Bronchus (tissue), 1 donor: ENCODE measurements around a stretch of chr7.

GRCh38 chr7:100967389-100968458 lies 1.6 kb upstream of the MUC12 start:
- PRO-cap: no peak

- PRO-cap: no peak
These were observed 9.1 kb downstream of the TRIM56 start for GRCh38 chr7:101094401-101094663.

DNA sequence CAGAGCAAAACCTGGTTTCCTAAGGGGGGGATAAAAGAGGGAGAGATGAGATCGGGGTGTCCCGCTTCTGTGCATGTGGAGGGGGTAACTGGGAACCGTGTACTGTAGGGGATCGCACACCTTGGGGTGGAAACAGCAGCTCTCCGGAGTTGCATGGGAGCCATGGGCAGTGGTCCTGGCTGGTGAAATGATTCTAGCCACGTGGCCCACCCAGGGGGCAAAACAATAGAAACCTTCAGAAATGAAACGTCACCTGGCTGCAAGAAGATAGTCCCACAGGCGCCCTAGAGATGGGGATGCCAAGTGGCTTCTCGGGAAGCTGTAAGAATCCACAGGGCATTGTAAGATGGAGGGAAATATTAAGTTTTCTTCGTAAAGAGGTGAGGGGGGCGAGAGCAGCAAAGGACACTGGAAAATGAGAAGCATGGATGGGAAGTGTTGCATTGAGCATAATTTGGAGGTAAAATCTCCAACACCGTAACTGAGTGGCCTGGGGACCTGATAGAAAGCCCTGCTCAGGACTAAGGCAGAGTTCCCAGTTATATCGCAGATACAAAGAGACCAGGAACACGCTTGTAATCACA lies 10.2 kb downstream of the TRIM56 start:
- PRO-cap: no peak

DNA sequence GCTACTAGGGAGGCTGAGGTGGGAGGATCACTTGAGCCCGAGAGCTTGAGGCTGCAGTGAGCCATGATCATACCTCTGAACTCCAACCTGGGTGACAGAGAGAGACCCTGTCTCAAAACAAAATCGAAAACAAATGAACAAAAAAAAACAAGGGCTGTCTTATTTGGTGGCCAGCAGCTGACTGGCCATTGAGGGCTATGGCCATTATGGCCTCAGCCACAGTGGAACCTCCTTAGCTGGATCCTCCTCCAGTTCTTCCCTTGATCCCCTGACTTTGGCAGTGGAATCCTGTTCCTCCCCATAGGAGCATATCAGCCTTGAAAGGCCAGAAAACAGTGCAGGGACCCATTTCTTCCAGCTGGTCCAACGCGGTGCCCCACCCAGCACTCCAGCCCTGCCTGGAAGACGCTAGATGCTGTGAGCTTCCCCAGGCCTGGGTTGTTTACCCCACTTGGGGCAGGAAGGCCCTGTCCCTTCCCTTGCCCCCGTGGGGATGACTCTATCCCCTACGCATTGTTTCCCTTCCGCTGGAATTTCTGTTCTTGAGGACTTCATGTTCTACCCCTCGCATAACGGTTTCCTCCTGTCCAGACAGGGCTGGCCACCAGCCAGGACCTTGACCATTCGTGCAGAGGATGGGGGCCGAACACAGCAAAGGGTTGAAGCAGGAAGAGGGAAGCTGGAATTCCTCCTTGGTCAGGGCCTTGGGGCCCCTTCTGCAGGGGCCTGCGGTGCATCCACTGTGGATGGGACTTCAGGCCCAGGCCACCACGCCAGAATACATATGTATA lies 14.8 kb upstream of the SERPINE1 start:
- PRO-cap: no peak

DNA sequence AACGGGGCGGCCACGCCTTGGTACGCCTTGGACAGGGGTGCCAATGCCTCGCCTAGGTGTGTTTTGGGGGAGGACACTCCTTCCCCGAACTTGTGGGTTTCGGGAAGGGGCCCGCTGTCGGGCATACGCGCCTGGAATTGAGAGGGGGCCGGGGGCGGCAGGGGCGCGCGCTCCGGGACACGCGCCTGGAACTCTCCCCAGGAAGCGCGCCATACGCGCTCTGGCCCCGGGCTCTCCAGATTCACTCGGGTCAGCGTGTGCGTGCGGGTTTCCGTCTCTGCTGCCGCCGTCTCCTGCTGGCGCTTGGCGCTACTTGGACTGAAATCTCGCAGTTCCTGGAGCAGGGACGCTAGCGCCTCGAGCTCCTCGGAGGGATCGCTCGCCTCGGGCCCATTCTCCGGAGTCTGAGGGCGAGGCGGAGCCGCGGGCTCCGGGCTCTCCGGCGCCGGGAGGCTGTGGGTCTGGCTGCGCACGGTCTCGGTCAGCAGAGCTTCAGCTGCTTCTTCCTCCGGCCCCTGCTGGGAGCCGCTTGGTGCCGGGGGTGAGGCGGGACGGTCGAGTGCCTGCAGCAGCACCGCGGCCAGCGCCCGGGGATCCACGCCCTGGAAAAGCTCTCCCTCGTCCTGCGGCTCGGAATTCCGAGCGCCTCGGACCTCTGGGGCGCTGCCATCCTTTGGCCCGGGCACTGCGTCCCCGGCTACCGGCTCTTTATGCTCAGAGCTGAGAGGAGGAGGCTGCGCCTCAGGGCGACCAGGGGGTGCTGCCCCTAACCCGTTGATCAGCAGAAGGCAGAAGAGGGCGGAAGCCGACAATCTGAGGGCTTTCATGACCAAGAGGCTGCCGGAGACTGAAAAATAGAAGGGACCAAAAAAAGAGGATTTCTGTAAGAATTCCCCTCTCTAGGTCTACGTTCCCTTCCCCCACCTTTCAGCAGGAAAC lies 1.1 kb downstream of the VGF start:
- PRO-cap: no peak

- PRO-cap: no peak
These were observed 34.8 kb downstream of the IFT22 start for GRCh38 chr7:101286604-101287501.

DNA sequence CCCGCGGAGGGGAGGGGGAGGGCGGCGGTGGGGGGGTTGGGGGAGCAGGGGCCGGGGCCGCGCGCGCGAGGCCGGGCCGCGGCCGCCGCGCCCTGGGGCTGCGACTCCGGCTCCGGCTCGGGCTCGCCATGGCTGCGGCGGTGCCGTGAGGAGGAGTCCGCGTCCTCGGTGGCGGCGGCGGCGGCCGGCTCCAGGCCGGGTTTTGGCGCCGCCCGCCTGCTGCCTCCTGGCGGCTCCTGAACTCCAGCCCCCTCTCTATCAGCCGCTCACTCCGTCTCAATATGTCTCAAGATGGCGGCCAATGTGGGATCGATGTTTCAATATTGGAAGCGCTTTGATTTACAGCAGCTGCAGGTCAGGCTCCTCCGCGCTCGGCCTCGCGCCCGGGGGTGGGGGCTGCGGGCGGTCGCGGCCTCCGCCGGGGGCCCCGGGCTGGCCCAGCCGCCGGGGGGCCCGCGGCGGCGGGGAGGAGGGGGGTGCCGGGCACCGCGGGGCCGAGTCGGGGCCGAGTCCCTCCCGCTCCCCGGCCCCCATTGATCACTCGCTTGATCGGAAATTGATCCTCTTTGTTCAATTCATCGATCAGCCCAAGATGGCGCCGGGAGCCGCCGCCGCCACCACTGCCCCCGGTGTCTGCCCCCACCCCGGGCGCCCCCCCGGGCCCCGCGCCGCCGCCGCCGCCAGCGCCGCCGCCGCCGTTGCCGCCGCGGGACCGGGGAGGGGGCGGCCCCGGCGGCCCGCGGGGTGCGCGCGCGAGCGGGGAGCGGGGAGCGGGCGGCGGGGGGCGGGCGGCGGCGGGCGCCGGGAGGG lies 1.5 kb upstream of the CUX1 start:
- PRO-cap: bidirectional peak, plus-strand start at position 217 of the sequence, minus-strand start at position 257 of the sequence

GRCh38 chr7:101816837-101817427 lies 494 bp upstream of the CUX1 start:
- PRO-cap: no peak

DNA sequence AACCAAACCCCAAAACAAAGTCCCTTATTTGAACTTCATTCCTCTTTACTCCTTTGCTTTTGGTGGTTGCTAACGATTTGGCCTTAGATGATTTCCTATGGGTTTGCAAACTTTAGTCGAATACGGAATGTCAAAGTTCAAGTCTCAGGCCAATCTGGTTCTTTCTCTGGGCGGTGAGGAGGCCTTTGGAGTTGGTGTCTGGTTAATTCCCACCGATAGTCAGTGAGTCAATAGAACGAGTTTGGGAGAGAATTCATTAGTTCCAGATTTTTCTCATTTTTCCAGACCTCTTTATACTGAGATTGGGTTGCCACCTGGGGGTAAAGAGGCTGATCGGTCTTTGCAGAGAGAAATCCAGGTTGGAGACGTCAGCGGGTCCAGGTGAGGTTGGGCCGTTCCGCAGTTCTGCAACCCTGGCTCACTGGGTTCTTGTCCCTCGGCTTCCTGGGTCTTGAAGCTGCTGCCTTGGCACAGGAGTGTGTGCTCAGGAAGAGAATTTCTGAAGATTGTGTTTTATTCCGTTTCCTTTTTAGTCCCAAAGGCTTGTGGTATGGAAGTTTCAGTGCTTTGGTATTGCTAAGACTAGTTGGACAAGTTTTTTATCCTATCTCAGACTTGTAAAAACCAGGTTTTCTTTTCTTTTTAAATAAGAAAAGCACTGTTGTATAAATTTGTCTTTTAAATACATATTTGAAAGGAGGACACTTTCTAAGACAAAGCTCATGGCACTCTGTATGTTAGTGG lies 1.3 kb downstream of the CUX1 start:
- PRO-cap: no peak

DNA sequence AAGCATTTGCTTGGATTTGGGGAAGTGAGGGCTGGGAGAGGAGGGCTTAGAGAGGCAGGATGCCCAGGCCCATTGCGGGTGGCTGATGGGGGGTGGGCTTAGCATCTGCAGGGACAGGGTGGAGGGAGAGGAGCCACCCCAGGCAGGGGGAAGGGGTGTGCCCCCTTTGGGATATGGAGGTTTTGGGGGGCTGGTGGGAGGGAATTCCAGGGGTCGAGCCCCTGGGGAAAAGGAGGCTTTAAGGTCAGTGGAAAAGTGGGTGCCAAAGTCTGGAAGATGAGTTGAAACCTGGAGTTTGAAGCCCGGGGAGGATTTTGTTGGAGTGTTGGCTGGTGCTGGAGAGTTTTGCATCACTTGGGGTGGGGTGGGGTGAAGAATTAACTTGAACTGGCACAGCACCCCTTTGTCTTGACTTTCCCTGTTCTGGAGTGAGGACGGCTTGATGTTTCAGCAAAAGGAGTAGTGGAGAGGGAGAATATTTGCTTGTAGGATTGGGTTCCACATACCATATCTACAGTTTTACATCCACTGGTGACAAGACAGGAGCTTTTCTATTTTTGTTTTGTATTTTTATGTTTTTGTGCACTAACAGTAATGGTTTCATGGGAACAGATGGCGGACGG lies 11.5 kb downstream of the CUX1 start:
- PRO-cap: no peak

- PRO-cap: no peak
These were observed 39.9 kb downstream of the CUX1 start for GRCh38 chr7:101857400-101857560.

DNA sequence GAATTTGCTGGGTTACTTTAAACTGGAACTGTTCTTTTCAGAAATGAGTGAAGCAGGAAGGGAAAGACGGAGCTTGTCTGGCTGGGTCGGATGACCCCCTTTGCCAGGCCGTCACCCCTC lies 40.0 kb downstream of the CUX1 start:
- PRO-cap: no peak

- PRO-cap: no peak
These were observed 67.6 kb downstream of the CUX1 start for GRCh38 chr7:101884878-101885569.

- PRO-cap: no peak
These were observed 73.4 kb downstream of the CUX1 start for GRCh38 chr7:101890754-101891203.

DNA sequence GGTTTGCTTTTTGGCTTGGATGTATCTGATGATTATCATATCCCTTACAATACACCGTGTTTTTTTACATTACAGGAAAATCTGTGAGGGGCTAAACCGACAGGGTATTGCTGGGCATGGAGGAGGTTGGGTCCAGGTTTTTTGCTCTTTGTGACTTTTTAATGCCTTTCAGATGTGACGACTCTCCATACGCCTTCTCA lies 95.2 kb downstream of the CUX1 start:
- PRO-cap: no peak

- PRO-cap: no peak
These were observed 95.7 kb downstream of the CUX1 start for GRCh38 chr7:101912901-101913657.

DNA sequence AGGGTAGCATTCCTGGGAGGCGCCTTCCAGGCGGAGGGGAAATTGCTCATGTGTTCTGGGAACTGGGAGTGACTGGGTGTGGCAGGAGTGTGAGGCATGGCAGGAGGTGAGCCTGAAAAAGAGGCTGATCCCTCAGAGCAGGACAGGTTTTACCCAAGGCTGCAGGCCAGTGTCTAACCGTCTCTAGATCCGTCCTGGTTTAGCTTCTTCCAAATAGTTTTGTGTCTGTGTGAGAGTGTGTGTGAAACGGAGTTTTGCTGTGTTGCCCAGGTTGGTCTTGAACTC lies 222.7 kb upstream of the SH2B2 start:
- PRO-cap: no peak

DNA sequence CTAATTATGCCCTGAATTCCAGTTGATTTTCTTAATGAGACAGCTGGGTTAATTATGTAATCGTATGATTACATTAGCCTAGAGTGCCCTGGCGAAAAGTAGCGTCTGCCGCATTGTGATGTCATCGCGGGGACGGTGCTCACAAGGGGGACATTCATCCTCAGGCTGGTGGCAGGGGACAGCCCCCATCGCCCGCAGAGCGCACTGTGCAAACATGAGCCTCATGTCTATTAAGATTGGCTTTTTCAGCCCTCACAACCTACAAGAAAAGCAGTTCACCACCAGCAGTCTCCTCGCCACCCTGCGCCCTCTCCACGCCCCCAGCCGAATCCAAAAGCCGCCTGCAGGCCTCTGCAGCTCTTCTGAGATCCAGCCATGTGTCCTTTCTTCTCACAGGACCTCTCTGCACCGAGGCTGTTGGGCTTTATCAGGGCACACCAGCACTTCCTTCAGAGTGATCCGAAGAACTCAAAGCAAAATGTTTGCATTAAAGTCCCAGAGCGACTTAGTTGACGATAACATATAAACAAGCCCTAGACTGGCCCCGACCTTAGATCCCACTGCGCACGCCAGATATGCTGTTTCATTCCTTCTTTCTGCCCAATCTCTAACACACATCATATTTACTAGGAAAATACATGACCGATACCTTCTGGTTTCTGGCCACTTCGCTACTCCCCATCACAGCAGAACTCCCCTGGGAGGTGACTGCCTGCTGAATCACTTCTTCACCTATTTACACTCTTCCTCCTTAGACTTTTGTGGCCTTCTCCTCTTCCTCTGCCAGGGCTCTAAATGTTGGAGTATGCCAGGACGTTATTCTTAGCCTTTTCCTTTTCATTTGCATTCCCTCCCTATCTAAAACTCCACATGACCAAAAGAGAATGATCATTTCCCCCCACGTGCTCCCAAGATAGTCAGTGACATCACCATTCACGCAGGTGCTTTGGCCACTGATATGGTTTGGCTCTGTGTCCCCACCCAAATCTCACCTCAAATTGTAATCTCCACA lies 206.0 kb upstream of the SH2B2 start:
- PRO-cap: no peak

DNA sequence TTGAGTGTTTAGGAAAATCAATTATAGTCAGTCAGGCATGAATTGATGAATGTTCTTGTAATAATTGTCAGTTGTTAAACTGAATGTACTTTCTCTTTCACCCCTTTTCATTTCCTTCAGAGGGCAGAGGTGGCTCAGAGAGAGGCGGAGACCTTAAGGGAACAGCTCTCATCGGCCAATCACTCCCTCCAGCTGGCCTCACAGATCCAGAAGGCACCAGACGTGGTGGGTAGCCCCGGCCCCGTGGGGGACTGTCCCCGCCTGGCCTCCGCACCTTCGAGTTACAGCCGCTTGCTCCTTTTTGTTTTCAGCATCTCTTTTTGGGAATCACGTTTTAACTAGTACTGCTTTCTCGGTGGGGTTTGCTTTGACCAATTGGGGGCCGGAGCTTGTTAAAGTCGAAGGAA lies 116.3 kb upstream of the SH2B2 start:
- PRO-cap: no peak

GRCh38 chr7:102253247-102253466 lies 33.5 kb upstream of the SH2B2 start:
- PRO-cap: no peak